Rectum (tissue), 1 donor: ENCODE results near the gene TMED4.

- PRO-cap: no peak
Measured at GRCh38 chr7:44283345-44283800, 42.0 kb downstream of the CAMK2B start.

DNA sequence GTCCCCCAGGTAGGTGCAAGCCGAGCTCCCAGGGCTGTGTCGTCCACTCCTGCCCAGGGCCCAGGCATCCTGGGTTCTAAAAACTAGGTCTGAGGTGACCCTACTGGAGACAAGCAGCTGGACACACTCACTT, 34.2 kb downstream of the CAMK2B start:
- PRO-cap: no peak

DNA sequence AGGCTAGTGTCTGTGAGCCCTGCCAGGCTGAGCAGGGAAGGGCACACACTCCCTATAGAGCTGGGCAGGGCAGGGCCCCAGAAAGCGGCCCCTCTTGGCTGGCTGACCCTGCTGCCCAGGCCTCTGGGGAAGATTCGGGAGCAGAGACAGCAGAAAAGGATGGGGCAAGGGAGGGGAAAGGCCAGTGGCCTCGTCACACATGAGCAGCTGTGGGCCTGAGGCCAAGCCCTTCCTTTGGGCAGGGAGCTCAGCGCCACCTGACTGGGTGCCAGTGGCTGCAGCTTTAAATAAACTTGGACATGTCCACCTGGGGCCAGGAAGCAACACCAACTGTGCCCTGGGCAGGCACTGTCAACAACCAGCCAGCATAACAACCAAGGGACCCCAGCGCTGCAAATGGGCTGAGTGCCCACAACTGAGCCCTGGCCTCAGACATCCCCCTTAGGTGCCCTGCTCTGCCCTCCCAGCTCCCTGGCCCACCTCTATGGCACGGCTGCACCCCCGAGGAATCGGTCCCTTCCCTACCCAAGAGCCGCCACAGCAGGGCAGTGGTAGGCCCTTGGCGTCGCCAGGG, 2.7 kb downstream of the CAMK2B start:
- PRO-cap: no peak

DNA sequence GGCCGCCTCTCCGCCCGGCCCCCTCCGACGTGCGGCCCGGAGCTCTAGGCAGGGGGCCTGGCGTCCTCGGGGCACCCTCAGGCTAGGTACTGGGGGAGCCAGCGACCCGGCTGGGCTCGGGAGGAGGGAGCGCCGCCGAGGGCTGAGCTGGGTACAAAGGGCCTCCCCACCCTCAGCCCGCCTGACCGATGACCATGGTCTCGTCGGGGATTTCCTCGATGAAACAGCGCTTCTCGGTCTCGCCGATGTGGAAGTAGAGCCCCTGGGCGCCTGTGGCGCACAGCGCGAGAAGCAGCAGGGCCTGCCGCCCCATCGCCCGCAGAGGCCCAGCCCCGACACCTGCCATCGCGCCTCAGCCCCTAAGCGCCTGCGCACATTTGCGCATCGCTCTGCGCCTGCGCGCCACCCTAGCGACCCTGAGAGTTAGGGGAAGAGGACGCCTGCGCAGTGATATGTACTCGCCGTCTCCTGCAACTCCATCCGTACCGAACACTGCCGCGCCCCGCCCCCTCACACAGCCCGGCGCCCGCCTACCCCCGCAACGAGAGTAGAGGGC, at the start of gene TMED4:
TSS of gene TMED4 (minus strand) at position 371 of the 556 bp plus-strand sequence.
- PRO-cap: bidirectional peak, plus-strand start outside the sequence, minus-strand start at position 354 of the sequence

GRCh38 chr7:44605624-44605895, 867 bp upstream of the OGDH start:
- PRO-cap: no peak

GRCh38 chr7:44606886-44607884, 758 bp downstream of the OGDH start:
- PRO-cap: bidirectional peak, plus-strand start at chr7:44607052, minus-strand start at chr7:44606786; unidirectional peak, minus-strand start at chr7:44607428

DNA sequence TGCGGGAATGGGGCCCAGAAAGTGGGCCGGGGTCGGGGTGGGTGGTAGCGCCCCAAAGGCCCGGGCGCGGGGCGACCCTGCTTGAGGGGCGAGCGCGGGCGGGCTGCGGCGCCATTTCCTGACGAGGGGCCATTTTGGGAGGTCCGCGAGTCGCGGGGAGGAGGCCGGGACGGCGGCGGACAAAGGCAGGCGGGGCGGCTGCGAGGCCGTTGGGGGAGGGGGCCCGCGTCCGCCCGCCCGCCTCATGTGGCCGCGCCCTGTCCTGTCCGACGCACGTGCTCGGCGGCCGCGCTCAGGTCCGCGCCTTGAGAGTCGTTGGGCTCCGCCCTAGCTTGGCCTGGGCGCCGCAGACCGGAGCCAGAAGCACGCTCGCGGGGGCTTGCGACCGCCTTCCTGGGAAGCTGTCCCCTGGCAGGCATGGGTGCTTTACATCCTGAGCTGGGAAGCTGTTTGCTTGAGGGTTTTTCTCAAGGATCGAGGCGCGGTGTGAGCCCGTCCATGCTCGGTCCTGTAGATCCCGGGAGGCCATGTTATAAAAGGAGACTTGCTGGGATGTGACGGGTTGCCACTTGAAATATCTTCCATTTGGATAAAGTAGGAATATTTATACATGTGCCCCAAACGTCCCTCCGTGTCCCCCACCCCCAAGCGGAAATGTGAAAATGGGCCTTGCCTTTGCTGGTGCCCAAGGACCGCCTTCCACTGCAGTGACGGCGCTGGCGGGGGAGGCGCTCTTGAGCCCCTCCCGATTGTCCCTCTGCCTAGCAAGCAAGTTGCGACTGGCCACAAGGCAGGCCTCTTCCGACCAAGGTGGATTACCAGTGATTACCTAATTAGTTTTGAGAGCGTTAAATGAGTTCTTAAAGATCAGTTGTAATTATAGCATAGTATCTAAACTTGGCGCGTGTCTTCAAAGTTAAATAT, 593 bp downstream of the PPIA start:
- PRO-cap: bidirectional peak, plus-strand start at position 148 of the sequence, minus-strand start at position 136 of the sequence; bidirectional peak, plus-strand start at position 349 of the sequence, minus-strand start at position 246 of the sequence; bidirectional peak, plus-strand start at position 771 of the sequence, minus-strand start at position 652 of the sequence

GRCh38 chr7:44802656-44803292, 6.3 kb downstream of the PPIA start:
- PRO-cap: no peak

DNA sequence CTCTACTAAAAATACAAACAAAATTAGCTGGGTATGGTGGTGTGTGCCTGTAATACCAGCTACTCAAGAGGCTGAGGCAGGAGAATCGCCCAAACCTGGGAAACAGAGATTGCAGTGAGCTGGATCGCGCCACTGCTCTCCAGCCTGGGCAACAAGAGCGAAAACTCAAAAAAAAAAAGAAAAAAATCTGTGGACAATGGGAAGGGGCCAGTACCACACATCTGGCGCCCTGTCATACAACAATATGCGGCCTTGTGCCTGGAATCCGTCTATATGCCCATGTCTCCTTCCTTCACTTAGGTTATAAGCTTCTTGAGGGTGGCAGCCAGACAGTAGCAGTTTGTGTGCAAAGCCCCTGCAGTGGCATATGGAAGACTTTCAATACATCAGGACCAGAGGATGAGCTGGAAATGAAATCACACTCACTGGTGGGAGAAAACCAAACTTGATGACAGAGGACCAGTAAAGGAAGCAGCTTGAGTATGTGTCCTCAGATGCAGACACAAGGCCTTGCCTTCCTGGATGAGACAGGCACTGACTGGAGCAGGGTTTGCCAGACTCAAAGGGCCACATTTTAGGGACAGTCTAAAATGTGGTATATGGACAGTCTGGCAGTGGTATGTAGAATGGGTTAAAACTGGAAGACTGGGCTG, 23.6 kb downstream of the H2AZ2 start:
- PRO-cap: no peak

GRCh38 chr7:44914999-44915608, 29.8 kb upstream of the PURB start:
- PRO-cap: no peak

DNA sequence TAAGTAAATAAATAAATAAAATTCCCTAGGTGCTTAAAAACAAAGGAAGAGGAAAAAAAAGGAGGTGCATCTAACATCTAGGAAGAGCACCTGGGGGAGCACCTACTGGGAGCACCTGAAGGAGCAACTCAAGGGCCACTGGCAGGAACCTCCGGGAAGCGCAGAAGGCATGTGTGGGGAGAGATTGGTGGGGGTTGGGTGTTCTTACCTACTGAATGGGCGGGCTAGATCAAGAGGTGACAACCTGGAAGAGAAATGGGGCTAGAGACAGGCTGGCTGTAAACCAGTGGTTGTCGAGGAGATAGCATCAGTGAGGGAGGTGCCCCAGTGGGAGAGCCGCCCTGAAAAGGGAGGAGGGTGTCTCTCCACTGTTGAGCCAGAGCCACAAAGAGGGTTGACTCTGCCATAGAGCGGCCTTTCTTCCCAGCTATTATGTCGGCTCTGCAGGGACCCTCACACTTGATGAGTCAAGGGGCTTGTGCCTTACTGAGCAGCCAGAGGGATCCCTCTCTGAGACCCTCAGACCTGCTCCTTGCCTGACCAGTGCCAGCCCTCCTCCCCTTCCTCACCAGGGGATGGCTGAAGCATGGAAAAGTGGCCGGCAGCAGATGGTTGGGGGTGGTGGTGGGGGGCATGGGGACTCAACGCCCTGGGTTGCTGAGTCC, 36.3 kb upstream of the PURB start:
- PRO-cap: no peak

DNA sequence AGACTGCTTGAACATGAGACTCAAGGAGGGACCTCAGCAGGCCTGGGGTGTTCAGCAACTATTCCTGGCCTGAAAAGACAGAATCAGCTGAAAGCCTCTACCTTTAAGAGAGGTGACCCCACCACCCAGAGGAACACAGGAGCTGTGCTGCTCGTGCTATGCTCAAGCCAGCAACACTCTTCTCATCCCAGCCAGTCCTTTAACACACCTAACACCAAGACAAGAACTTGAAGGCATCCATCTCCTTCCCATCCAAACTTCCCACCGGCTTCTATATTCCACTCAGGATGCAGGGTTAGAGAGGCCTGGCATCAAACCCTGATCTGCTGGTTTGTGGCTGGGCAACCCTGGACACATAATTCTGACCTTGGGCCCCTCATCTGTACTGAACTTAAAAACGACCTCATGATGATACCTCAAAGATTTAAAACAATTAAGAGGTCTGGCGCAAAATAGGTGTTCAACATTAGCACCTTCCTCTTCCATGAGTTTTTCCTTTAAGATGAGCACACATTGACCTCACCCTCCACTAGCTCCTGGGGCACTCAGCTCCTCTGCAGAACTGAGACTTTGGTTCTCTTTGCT, 5.6 kb upstream of the MYO1G start:
- PRO-cap: no peak

- PRO-cap: no peak
Measured at GRCh38 chr7:45006870-45007513, 7.0 kb downstream of the CCM2 start.

- PRO-cap: no peak
Measured at GRCh38 chr7:45104369-45104644, 7.2 kb downstream of the TBRG4 start.

DNA sequence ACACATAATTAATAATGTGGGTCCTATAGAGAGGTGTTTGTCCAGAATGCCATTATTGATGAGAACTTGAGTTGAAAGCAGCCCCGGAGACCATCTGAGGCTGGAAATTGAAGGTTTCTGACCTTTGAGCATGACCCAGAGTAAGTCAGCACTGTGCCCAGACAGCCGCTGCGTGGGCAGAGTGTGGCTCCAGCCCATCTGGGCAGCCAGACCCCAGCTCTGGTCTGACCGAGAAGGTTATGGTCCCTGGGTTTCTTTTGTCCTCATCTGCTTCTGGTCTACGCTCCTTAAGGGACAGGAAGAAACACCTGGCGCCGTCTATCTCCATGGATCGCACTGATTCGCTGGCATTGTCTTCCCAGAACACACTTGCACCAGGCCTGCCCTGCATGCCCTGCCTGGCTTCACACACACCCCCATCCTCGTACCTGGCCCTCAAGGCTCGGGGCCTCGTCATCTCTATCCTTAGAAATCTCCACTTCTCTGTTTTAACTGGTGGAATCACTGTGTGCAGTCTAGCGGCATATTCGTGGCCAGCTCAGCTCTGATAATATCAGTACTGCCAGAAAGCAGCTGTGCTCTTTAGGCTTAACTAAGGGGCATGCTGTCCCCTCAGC, 127.6 kb downstream of the ADCY1 start:
- PRO-cap: no peak

GRCh38 chr7:45763775-45764307, 109.0 kb downstream of the CCDC201 start:
- PRO-cap: unidirectional peak, plus-strand start at chr7:45764048

- PRO-cap: no peak
Measured at GRCh38 chr7:45881712-45882488, 6.4 kb upstream of the IGFBP1 start.

DNA sequence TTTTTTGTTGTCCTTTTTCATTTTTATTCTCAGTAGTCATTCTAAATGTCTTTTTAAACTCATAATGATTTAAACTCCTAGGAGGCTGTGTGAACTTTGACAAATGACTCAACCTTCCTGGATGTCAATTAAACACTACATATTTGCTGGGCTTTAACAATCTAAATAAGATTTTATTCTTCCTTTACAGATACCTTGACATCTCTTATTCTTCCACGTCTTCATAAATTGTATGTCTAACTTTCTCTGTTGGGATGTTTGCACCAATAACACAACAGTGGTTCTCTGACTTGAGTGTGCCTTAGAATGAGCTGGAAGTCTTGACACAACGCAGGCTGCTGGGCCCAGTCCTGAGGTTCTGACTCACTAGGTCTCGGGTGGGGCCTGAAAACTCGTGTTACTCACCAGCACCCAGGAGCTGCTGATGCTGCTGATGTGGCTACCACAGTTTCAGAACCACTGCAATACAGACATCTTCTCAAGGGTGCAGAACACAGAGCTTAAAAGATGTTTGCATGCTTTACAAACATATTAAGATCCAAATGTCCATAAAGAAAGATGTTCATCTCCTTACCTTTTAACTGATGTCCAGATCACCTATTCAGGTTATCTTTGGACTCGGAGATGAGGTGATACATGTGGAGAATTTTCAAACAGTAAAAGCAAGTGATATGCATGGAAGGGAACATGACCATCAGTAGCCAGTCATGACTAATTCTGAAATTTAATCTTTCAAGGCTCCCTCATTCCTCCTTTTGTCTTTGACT, 565.8 kb upstream of the IGFBP3 start:
- PRO-cap: no peak

DNA sequence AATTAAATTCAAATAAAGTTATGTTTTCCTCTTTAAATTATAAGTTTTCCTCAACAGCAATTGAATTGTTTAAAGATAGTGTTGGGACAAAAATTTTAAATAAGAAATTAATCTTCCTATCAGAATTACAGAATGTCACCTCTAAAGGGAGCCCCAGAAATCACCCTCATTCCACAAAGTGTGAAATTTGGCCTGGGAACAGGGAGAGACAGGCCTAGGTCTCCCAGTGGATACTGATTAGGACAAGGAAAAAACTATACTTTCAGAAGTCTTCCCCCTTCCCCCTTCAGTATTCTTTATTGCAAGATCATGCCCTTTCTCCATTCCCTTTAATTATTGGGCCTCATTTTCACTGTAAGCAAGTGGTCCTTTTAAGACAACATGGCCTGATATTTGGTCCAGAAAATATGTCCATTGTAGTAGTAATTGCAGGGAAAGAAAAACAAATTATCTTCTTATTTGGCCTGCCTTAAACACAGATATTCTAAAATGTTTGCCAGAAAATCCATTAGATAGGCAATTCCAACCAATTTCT, 757.1 kb upstream of the IGFBP3 start:
- PRO-cap: no peak

- PRO-cap: no peak
Measured at GRCh38 chr7:46695002-46695641, 774.0 kb upstream of the IGFBP3 start.